PFSK-1 (cell line): ENCODE results near the gene MRPS5.

DNA sequence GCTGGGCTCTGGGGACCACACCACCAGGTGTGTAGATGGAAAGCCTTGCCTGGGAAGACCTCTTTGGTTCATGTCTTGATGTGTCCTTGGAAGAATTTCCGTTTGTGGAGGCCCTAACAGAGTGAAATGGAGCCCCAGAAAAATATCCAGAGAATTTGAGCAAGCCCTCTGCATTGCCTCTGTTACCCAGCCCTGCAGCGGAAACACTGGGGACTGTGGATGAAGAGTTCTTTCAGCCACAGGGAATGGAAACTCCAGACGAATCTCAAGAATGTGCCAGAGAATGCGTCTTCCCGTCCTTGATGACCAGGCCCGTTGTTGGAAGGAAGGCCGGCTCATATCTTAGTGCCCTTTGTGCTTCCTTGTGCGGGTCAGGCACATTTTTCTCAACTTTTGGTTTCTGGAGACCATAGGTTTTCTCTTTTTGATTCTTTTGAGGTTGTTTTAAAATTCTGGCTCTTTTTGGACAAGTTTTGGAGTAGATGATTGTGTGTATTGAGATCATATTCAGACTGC is 15.5 kb downstream of the MAL start:
- RRBS, result no CpG with 5 or more reads among the region's 8 CpGs

DNA sequence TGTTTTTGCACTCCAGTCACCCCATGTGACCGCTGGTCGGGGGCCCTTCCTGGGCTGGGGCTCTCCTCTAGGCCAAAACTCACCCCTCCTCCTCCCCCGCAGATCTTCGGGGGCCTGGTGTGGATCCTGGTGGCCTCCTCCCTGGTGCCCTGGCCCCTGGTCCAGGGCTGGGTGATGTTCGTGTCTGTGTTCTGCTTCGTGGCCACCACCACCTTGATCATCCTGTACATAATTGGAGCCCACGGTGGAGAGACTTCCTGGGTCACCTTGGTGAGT is 22.3 kb downstream of the MAL start:
- RRBS, result no CpG with 5 or more reads among the region's 7 CpGs

DNA sequence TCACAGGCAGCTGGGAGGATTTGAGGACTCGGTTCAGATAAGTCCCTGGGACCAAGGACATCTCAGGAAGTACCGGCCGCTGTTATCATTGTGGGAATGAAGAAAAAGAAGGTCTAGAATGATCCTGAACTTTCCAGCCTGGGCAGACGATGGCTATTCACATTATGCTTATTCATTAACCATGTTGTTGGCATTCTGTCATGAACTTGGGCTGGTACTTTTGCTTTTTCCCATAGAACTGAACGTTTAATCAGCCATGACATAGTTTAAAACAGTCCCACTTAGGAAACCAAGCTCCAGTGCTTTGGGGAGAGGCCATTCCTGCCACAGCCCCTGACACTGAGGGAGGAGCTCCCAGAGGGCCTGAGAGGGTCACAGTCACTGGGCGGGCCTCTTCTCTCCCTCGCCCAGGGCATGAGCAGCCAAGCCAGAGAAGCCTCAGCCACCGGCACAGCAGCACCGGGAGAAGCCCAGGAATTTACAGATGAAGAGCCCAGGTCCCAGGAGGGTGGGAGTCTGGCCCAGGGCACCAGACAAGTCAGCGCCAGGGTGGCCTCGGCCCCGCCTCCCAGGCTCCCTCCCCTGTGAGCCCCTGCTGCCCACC is 33.5 kb downstream of the MAL start:
- RRBS, result no CpG with 5 or more reads among the region's 12 CpGs

GRCh38 chr2:95109684-95110164 is 11.9 kb downstream of the MRPS5 start:
- RRBS, result no CpG with 5 or more reads among the region's 3 CpGs

- RRBS, result 1% methylated on average over 25 of the region's 106 CpGs
These were observed at the start of gene MRPS5 for GRCh38 chr2:95120952-95122354. TSS of gene MRPS5 (minus strand) at chr2:95121808.

DNA sequence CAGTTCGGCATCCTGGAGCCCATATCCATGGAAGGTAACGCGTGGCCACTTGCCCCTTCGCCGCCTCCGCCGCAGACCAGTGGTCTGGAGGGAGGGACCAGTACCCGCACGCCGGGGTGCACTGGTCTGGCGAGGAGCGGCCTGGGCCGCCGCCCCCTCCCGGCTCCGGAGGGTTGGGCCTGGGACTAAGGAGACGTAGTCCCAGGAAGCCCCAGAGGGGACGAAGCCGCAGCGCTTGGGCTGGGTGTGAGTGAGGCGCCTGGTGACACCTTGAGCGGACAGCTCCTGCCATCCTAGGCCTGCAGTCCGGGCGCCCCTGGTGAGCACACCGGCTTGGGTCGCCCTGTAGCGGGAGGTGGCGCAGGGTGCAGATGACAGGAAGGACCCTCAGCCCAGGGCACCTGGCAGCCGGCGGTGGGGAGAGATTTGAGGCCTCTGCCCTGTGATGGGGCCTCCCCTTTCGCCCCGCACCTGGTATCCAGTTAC is 50.0 kb downstream of the KCNIP3 start:
- RRBS, result 92% methylated on average over 11 of the region's 32 CpGs

DNA sequence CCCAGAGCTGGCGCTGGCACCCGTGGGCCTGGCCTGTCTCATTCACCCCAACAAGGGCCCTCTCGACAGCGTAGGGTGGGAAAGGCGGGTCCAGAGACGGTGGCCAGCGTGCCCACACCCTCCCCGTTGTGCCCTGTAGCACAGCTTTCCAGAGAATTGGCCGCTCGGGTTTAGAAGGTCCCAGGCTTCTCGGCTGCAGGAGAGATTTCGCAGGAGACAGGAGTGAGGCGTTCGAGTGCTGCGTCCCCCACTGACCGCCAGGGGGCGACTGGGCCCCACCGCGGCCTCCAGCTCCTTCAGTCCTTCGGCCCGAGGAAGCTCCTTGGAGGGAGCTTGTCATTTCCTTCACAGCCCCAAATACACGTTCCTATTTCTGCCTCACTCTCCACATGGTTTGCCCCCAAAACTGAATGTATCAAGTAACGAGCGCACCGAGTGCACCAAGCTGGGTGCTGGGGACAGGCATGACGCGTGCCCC is 13.4 kb upstream of the FAHD2A start:
- RRBS, result no CpG with 5 or more reads among the region's 27 CpGs

- RRBS, result no CpG with 5 or more reads among the region's 7 CpGs
These were observed 89.8 kb downstream of the TRIM43 start for GRCh38 chr2:95681586-95682102.

GRCh38 chr2:95687877-95688200 is 96.0 kb downstream of the TRIM43 start:
- RRBS, result no CpG with 5 or more reads among the region's 2 CpGs

- RRBS, result 73% methylated on average over 1 of the region's 3 CpGs
These were observed 10.1 kb upstream of the ANKRD36C start for GRCh38 chr2:96001838-96002037.

DNA sequence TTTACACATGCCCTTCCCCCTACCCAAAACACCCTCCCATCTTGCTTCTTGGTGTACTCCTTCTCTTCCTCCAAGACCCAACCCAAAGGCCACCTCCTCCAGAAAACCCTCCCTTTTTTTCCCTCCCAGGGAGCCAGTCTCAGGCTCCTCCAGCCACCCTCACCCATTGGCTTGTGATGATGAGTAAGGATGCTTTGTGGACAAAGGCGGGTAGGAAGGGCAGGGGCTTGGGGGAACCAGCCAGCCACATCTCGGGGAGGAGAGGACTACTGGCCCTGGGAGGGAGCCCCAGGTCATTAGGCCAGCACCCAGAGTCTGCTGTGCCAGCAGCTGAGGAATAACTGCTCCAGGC is 3.9 kb downstream of the ADRA2B start:
- RRBS, result no CpG with 5 or more reads among the region's 2 CpGs

DNA sequence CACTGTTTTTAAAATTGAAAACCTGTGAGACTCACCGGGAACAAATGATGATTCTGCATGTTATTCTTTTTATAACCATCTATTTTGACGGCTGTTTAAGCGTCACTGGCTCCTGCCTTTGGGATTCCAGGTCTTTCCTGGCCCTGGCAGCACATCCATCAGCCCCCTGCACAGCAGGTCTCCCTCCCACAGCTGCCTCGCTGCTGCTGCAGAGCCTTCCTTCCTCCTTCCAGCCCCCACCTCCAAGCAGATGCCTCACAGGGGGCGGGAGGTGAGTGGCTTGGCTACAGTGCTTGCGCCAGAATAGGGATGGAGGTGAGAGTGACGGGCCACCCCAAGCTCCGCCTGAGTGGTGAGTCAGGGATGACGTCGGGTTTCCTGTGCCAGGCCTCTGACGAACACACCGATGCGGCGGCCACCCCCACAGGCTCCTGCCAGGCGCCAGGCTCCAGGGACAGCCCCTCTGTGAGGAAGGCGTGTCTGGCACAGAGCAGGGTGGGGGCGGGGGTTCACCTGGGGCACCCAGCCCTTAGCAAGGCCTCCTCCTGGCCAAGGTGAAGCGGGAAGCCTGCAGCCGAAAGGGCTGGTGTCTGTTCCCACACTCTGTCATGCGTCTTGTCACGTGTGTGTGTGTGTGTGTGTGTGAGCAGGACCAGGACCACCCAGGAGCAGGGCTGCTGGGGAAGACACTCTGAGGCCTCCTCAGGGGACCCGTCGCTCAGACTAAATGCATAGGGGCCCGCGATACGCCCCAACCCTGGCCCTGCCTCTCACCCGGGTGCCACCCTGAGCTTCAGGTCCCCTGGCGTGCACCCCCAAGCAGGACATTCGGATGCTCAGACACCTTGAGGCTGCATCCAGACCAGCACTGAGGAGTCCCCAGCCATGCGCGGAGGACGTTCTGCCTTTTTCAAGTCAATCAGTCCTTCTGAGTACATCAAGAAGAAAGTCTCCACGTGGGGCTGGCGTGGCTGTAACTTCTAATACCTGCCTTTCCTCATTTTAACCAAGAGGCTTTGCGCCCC is 3.4 kb upstream of the DUSP2 start:
- RRBS, result no CpG with 5 or more reads among the region's 35 CpGs

DNA sequence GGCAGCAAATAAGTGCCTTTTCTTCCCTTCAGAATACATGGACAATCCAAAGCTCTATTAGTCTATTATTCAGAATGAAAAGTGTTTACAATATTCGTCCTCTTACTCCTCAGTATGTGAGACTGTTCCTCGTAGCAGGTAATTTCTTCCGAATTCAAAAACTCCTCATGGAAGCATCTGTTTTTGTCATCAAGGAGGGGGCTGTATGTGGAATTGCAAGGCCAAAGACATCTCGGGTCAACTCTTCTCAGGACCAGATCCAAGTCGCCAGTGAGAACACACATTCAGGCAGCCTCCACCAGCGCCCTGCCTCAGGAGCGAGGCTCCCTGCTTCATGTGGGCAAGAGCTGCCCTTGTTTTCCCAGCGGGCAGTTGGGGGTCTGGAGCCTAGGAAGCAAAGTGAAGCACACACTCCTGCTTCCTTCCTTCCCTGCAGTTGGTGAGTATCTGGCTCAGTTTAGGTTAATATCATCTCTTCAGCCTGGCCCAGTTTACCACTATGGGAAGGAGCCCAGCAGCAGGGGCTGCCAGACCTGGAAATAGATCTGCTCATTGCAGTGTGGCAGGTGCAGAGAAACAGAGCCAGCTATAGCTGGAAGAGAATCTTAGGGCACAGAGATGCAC is 25.4 kb downstream of the TMEM127 start:
- RRBS, result no CpG with 5 or more reads among the region's 8 CpGs

GRCh38 chr2:96264646-96265091 is 1.1 kb downstream of the TMEM127 start:
- RRBS, result 0% methylated on average over 1 of the region's 10 CpGs

DNA sequence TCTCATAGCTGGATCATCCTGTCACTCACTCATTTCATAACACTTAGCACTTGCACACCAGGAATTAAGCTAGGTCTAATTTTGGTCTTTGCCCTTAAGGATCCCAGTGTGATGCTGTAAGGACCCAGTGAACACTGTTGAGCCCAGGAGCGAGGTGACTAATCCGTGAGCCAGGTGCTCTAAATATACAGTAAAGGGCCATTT is 4.3 kb upstream of the ITPRIPL1 start:
- RRBS, result no CpG with 5 or more reads among the region's 2 CpGs

DNA sequence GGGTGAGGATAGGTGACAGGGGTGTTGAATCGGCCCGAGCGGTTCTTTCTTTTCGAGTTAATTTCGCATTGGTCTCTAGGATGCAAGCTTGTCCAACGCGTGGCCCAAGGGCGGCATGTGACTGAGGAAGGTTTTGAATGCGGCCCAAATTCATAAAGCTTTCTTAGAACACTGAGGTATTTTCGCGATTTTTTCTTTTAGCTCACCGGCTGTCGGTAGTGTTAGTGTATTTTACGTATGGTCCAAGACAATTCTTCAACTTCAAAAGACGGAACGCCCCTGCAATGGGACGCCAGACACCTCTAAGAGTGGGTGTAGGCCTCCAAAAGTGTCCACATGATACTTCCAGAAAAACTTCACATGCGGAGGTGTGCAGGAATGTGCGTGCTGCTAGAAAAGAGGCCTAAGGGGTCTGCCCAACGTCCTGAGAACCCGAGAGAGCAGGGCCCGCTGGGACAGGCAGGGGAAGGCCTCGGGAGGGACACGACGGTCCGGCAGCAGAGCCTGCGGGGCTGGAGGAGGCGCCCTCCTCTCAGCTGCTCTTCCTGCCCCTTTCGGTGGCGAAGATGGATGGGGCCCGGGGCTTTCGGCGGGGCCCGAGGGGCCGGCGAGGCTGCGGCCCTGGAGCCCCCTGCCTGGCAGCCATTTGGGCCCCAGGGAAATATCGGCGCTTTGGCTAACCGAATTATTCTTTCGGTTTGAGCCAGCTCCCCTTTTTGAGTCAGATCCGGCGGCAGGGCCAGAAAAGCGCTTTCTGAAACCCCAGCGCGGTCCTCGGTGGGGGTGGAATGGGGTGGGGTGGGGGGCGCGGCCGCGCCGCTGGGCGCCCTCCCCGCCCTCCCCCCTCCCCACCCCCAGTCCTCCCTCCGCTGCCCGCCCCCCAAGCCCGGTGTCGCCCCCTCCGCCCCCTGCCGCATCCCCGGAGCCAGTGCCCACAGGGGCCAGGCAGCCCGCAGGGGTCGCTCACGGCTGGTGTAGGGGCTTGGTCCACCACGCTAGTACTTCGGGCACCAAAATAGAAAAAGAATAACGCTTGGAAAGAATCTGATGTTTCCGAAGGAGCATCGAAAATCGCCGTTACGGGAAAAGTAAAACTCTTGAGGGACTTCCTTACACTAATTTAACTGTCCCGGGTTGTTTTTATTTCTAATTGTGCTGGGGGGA is 9.3 kb upstream of the ARID5A start:
- RRBS, result 78% methylated on average over 6 of the region's 73 CpGs

- RRBS, result no CpG with 5 or more reads among the region's 31 CpGs
These were observed 4.7 kb upstream of the ARID5A start for GRCh38 chr2:96531521-96532621.

DNA sequence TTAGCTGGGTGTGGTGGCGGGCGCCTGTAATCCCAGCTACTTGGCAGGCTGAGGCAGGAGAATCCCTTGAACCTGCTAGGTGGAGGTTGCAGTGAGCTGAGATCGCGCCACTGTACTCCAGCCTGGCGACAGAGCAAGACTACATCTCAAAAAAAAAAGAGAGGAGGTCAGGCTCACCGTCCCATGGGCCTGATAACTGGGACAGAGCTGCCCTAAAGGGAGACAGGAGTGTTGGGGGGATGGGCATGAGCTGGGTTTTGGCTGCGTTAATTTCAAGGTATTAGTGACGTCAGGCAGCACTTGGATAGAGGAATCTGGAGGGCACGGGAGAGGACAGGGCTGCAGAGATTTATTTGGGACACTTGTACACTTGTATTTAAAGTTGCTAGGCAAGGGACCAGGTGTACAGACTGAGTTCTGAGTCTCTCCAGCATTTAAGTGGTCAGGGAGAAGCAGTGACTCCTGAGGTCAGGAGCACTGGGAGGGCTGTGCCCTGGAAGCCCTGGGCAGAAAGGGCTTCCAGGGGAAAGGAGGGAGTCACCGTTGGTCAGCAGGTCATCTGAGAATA is 23.3 kb upstream of the CNNM3 start:
- RRBS, result no CpG with 5 or more reads among the region's 10 CpGs

GRCh38 chr2:96819194-96819693 is 3.2 kb downstream of the CNNM3 start:
- RRBS, result no CpG with 5 or more reads among the region's 8 CpGs

DNA sequence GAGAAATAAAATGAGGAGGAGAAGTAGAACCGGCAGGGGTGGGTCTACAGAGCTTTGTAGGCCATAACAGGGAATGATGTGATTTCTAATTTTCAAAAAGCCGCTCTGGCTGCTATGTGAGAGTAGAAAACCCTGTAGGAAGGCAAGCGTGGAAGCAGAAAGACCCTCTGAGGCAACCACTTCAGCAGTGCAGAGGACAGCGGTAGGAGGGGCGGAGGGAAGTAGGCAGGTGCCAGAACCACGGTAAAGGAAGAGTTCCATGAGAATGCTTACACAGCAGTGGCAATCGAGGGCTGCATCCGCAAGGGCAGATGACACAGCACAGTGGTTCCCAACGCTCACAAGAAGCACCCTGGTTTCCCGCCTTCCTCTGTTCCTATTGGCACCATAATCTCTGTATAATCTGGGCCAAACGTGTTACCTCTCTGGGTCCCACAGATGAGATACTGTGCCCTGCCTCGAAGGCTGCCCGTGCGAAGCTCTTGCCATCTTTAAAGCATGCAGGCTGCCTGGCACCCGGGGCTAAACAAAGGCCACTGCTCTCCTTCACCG is 792 bp downstream of the ANKRD39 start:
- RRBS, result 3% methylated on average over 2 of the region's 16 CpGs